Hematopoietic multipotent progenitor cell (in vitro differentiated cells): ENCODE measurements around the genes MAP4, NME6, FBXW12, PLXNB1 and COL7A1.

DNA sequence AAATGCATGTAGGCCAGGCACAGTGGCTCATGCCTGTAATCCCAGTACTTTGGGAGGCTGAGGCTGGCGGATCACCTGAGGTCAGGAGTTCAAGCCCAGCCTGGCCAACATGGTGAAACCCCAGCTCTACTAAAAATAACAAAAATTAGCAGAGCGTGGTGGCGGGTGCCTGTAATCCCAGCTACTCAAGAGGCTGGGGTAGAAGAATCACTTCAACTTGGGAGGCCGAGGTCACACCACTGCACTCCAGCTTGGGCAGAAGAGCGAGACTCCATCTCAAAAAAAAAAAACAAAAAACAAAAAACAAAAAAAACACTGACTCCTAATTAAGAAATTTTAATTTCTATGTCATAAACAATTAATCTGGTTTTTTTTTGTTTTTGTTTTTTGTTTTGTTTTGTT is 3.8 kb downstream of the SMARCC1 start:
- CAGE, long polyA plus RNA: no peak

DNA sequence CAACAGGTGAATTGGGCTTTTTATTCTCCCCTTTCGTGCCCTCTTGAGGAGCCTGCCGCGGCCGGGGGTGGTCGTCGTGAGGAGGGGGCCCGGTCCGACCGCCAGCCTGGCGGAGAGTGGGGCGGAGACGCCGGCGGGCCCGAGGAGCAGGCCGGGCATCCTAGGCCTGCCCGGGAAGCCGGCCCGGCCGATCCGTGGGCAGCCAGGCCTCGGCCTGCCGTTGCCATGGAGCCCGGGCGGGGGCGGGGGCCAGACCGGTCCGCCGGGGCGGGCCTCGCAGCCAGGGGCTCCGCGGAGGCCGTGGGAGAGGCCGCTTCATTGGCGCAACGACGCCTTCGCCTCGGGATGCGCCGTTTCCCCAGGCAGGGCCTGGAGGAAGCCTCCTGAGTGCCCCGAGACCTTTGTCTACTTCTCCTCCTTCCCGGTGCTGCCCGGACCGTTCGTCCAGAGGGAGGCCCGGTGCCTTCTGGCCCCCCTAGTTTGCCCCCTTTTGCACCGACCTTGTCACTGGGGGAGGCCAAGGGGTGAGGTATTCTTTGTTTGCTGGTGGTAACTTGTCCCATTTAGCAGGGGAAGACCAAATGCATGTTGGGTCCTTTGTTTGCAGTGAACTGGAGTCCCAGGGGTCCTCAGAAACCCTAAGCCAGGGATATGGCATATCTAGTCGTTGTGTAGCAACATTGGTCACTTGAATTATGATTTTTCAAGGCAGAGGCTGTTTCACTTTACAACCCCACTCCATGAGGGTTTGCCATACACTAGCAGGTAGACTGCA is 456 bp downstream of the DHX30 start:
- CAGE, long polyA plus RNA: no peak

DNA sequence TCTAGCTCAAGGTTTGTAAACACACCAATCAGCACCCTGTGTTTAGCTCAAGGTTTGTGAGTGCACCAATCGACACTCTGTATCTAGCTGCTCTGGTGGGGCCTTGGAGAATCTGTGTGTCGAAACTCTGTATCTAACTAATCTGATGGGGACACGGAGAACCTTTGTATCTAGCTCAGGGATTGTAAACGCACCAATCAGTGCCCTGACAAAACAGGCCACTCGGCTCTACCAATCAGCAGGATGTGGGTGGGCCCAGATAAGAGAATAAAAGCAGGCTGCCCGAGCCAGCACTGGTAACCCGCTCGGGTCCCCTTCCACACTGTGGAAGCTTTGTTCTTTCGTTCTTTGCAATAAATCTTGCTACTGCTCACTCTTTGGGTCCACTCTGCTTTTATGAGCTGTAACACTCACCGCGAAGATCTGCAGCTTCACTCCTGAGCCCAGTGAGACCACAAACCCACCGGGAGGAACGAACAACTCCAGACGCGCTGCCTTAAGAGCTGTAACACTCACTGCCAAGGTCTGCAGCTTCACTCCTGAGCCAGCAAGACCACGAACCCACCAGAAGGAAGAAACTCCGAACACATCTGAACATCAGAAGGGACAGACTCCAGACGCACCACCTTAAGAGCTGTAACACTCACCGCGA is 85.2 kb downstream of the DHX30 start:
- CAGE, long polyA plus RNA: no peak

DNA sequence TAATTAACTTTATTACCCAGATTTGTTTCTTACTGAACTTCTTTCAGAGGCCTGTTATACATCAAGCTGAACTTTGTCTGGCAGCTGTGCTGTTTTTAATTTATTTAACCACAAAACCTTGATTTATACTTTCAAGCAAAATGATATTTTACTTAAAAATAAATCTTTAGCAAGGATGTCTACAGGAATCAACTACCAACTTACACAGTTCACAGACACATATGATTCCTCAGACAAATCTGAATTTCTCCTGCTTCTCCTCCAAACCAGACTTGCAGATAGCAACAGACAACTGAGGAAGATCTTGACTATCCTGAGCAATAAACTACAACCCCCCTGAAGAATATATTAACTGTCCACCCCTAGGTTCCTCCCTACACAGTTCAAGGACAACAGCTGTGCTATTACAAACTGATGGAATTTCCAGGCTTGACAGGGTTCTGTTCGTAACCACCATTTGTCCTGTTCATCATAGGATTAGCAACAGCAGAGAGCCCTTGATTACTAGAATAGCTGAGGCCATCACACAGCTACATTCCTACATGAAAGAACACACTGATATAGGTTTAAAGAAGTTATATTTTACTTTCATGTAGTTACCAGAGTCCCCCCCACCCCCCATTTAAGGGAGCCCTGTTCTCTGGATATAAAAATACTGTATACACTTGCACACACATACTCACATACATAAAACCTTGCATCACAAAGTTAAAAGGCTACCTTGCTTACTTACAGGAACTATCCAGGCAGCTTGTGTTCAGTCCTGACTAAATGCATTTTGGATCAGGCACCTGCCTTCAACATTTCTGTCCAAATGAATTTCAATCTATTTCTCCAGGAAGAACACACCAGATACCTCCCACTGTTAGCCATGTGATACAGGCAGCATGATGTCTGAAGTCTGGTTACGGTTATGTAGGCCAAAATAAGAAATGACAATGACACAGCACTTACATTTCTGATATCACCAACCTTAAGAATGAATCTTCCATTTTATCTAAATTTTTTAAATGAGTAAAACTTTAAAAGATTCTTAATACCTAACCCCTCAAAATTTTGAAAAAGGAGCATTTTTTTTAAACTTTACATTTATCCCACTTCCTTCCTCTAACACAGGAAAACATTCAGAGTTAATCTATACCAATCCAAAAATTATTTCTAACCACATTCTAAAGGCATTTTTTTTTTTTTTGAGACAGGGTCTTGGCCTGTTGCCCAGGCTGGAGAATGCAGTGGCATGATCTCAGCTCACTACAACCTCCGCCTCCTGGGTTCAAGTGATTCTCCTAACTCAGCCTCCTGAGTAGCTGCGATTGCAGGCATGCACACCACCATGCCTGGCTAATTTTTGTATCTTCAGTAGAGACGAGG is at the start of gene MAP4:
Gene MAP4, minus strand, starts transcription at position 816 of the 1,371 bp plus-strand sequence.
- CAGE, long polyA plus RNA: no peak

DNA sequence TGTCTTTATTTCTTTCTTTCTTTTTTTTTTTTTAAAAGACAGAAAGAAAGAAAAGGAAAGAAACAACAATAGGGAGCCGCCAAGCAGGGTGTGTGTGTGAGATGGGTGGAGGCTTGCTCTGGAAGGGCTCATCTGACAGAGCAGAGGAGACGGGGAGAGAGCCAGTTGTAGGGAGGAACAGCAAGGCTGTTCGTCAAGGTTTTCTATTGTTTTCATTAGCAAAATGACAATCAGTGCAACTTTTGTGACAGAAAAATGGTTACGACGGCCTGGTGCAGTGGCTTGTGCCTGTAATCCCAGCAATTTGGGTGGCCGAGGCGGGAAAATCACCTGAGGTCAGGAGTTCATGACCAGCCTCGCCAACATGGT is 69.2 kb downstream of the CDC25A start:
- CAGE, long polyA plus RNA: no peak

DNA sequence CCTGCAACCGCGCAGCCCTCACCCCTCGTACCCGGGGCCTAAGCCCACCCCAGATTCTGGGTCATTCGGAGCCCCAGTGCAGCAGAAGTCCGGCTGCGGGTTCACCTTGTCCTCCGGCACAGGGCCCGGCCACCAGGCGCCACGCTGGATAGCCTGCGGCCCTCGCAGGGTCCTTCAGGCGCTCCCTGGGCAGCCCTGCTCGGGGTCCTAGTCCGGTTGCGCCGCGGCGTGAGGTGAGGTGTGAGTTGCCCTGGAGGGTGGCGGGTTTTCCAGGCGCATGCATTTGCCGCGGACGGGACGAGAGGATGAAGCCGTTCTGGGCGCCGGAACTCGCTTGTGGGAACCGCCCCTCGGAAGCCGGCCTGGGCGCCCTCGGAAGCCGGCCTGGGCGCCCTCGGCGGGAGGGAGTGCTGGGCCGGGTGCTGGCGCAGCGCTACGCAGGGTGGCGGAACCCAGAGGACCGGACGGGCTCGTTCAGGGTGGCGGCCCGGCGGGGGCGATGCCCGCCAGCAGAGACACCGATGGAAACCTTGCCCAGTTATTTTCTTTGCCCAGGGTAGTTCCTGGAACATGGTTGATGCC is at the start of gene NME6:
Gene NME6, minus strand, starts transcription at position 120 of the 582 bp plus-strand sequence.
- CAGE, long polyA plus RNA: start-site peak on the plus strand centred at position 225 of the sequence, 47 bp wide, 228 reads; start-site peak on the plus strand centred at position 370 of the sequence, 75 bp wide, 32 reads

DNA sequence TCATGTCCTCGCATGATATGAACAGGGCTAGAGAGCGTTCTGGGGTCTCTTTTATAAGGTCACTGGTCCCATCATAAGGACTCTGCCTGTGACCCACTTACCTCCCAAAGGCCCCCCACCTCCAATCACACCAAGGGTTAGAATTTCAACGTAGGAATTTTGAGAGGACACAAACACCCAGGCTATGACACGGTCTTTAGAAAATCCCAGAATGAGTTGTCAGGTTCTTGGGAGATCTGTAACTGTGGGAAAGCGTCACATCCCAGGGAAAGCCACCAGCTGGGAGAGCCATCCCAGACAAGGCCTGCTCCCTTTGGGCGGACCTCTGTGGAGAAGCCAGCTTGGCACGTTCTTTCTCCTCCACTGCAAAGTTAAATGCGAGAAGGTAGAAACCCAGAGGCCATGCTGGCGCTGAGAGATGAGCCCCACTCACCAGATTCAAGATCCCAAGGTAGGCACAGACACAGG is at the start of gene FBXW12:
Gene FBXW12, plus strand, starts transcription at position 350 of the 468 bp plus-strand sequence.
- CAGE, long polyA plus RNA: no peak

DNA sequence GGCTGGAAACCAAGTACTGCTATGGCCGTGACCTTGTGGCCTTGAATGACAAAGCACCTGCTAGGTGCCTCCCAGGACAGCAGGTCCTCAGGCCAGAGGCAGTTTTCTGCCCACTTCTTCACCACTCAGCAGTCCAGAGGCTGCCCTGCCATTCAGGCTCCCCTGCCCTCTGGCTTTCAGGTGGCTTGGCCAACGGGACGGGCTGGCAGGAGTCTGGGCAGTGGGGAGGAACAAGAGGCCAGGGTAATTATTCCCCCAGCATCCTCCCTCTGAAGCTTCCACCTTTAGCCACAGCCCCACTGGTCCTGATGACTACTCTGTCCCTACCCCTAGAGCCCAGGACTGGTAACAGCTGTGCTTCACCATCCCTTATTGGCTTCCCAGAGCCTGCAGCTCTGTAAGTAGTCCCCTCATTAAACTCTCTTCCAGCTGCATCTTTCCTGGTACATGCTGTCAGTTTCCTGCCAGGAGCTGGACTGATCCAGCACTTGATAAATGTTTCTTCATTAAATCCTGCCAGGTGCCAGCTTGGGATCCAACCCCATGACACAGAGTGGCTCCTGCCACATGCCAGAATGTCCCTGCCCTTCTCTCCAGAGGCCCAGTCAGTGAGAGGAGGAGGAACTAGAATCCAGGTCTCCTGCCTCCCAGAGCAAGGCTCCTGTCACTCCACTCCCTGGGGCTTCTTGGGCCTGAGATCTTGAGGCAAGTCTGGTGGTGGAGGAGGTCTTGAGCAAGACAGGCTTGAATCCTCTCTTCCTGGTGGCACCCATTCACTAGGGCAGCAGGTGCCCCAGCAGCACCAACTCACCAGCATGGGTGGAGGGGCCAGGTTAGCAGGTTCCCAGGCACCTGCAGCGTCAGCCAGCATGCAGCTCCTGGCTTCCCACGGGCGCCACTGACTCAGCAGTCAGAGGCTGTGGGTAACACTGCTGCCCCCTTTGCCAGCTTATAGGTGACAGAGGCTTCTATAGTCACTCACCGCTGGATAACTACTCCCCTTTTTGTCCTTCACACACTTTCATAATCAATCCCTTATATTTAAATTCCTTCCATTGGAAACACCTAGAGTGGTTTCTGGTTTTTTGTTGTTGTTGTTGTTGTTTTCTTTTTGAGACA is 27.5 kb downstream of the FBXW12 start:
- CAGE, long polyA plus RNA: no peak

DNA sequence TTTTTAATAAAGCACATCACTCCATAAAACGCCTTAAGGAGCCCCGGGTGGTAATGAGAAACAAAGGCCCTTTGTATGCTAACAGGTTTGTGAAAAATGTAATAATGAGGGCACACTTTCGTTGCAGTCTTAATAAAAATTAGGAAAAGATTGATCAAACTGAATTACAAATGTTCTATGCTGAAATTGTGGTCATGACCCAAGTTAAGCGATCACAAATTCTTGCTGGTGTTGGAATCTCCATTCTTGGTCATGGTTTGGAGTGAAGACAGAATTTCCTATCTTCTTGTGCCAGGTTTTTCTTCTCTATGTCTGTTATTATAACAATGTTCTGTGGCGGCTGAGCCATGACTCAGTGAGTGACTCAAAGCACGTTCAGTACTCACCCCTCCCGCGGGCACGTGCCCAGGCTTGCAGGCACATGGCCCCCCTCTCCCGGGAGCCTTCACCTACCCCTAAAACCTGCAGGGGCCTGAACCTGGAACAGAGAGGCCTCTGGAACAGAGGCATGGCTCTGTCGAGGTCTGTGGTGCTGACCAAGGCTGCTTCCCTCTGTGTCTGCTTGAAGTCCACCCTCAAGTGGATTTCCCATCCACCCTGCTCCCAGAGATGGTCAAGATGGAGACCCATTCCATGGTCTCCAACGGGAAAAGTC is 27.7 kb downstream of the PLXNB1 start:
- CAGE, long polyA plus RNA: no peak

- CAGE, long polyA plus RNA: no peak
These were observed at the start of gene PLXNB1 for GRCh38 chr3:48429679-48430586. PLXNB1 (minus strand) TSS chr3:48430086.

GRCh38 chr3:48432366-48433196 is 2.7 kb upstream of the PLXNB1 start:
- CAGE, long polyA plus RNA: no peak

GRCh38 chr3:48466716-48467690 is 973 bp downstream of the TREX1 start:
- CAGE, long polyA plus RNA: no peak

DNA sequence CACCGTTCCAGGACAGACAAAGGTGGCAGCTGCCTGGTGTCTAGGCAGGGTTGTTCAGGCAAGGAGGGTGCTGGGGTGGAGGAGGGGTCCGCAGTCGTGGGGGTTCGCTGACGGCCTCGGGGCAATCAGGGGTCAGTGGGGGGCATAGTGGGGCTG is 319 bp downstream of the SHISA5 start:
- CAGE, long polyA plus RNA: no peak

- CAGE, long polyA plus RNA: no peak
These were observed at the start of gene COL7A1 for GRCh38 chr3:48594956-48596332. COL7A1 (minus strand) TSS chr3:48595329.

DNA sequence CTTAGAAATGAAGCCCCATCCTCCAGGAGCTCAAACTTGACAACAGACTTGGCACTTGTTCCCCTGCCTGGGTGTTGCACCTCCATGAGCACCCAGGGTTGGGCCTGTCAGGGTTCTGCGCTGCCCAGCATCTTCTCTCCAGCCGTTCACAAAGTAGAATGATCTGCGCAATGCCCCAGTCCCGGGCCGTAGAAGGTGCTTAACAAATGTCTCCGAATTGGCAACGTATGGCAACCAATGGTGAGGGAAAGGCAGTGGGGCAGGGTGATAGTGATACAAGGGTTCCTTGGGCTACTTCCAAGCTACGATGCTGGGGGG is 2.6 kb upstream of the COL7A1 start:
- CAGE, long polyA plus RNA: no peak

DNA sequence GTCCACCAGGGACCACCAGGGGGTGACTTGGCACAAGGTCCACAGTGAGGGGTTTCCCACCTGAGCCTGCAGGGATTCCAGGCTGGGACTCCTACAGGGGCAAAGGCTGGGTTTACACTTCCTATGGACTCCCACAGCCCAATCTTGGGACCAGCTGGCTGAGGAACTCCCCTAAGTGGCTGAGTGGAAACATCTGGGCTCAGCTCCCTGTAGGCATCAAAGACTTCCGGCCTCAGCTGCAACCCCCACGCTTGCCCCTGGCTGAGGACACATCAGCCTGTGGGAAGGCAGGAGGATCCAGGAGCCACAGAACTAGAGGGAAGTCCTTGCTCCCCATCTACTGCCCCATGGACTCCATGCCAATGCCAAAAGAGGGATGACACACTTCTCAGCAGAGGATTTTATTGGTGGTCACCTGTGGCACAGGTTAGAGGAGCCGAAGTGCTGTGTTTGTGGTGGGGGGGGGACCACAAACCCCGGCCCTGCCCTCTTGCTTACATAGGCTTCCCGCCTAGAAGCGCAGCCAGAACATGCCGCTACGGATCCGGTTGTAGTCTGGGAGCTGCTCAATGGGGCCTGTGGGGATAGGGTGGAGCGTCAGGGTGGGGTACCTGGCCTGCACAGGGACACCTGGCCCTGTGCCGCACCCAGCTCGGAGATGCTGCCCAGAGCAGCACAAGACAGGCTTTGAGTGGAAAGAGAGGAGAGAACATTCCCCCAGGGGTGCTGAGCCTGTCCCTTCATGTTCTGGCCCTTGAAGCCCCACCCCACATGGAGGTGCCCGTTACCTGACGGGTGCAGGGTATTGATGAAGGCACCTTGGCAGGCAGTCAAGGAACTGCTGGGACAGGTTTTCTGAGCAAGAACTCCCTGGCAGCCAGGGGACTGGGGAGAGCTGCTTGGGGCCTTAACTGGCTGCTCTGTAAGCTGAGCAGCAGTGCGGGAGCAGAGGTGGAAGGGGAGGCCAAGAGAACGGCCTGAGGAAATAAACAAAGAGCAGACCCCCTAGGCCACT is 3.8 kb upstream of the COL7A1 start:
- CAGE, long polyA plus RNA: no peak

DNA sequence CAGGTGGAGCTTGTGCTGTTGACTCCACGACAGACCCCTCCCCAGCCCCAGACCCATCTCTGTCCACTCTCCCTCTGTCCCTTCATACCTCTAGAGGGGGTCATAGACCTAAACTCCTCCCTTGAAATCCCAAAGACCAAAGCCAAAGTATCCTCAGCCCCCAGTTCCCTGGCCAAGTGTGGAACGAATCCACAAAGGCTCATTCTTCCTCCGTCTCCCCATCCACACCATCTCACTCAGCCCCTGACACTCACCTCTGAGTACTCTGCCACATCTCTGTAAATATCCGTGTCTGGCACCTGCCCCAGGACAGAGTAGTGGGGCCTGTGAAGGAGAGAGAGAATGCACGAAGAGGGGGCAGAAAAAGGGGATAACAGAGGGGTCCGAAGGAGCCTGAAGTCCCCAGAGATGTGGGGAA is 5.9 kb downstream of the SLC26A6 start:
- CAGE, long polyA plus RNA: no peak

- CAGE, long polyA plus RNA: no peak
These were observed 7.2 kb downstream of the CELSR3 start for GRCh38 chr3:48655365-48655968.

DNA sequence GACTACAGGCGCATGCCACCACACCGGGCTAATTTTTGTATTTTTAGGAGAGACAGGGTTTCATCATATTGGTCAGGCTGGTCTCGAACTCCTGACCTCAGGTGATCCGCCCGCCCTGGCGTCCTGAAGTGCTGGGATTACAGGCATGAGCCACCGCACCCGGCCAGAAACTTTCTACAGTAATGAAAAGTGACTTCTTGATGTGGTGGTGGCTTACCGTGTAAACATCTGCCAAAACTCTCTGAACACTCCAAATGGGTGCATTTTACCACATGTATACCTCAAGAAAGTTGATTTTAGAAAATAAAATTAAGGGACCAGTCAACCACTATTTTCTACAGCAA is 6.2 kb upstream of the NCKIPSD start:
- CAGE, long polyA plus RNA: no peak

DNA sequence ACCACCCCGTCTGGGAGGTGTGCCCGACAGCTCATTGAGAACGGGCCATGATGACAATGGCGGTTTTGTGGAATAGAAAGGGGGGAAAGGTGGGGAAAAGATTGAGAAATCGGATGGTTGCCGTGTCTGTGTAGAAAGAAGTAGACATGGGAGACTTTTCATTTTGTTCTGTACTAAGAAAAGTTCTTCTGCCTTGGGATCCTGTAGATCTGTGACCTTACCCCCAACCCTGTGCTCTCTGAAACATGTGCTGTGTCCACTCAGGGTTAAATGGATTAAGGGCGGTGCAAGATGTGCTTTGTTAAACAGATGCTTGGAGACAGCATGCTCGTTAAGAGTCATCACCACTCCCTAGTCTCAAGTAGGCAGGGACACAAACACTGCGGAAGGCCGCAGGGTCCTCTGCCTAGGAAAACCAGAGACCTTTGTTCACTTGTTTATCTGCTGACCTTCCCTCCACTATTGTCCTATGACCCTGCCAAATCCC is 17.9 kb upstream of the IP6K2 start:
- CAGE, long polyA plus RNA: no peak